Aortic smooth muscle cell (primary cell): ENCODE measurements around a stretch of chr11.

- RRBS, result no CpG with 5 or more reads among the region's 8 CpGs
Observed at GRCh38 chr11:134348858-134349484, 17.2 kb downstream of the GLB1L2 start.

DNA sequence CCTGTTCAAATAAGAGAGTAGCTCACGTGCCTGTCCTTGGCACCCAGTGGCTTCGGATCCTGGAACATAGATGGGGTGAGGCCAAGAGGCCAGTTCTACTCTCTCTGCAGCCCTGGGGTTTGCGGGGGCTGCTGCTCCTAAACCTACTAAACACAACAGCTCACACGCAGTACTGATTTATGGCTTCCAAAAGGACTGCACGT lies 13.8 kb downstream of the B3GAT1 start:
- RRBS, result no CpG with 5 or more reads among the region's 5 CpGs

GRCh38 chr11:134409562-134410476 lies 2.2 kb downstream of the B3GAT1 start:
- RRBS, result no CpG with 5 or more reads among the region's 15 CpGs

DNA sequence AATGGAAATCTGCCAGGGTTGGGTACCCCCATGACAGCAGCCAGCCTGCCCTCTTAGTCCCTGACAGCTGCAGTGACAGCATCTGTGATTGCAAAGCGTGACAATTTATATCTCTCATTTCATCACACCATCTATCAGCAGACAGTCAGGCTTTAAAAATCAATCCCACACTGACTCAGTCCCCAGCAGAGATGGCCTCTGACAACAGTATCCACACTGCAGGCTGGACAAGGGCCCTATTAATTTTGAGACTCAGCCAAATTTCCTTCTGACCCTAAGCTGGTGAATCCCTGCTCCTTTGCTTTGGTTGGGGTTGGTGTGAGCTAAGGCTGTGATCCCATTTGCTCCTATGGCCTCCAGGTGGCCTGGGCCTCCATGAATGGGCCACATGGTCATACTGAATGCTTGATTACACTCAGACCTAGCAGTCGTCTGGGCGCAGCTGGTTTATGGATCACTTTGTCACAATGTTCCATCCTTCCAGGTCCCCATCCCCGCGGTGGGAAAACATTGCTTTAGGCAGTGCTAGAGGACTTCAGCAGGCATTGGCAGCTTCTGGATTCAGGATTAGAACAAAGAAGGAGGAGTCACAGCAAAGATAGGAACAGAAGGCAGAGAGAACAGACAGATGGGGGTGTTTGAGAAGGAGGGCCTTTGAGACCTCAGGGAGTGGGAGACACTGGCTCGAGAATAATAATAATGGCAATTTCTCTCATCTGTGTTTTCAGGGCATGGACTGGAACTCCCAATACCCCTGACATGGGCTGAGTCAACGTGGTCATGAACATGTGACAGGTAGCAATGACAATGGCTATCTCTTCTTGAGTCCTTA lies 68.3 kb upstream of the B3GAT1 start:
- RRBS, result no CpG with 5 or more reads among the region's 7 CpGs

- RRBS, result no CpG with 5 or more reads among the region's 4 CpGs
Observed at GRCh38 chr11:134637744-134637994, 225.6 kb upstream of the B3GAT1 start.